ENCODE measurements around a stretch of chr14.

DNA sequence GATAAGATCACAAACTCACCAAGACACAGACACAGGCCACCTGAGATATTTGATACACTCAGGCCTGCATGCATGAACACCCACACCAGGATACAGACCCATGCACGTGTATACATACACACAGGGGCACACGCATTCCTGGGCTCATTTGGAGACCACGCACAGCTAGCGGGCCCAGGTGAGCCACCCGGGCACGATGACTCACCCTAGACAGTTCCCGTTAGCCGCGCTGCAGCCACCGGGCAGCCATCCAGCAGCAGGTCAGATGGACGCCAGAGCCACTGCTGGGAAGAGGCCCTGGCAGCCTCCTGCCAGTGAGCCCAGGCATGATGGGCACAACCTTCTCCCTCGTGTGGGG is 1.9 kb upstream of the AHNAK2 start:
- PRO-cap: no peak

- PRO-cap: no peak
Measured at GRCh38 chr14:105038565-105039230, 17.8 kb upstream of the CDCA4 start.

GRCh38 chr14:105087299-105088124 is 22.3 kb upstream of the GPR132 start:
- PRO-cap: no peak

GRCh38 chr14:105249555-105250281 is 1.4 kb downstream of the BTBD6 start:
- PRO-cap: no peak

- PRO-cap: no peak
Measured at GRCh38 chr14:105300260-105300461, 640 bp downstream of the BRF1 start.

DNA sequence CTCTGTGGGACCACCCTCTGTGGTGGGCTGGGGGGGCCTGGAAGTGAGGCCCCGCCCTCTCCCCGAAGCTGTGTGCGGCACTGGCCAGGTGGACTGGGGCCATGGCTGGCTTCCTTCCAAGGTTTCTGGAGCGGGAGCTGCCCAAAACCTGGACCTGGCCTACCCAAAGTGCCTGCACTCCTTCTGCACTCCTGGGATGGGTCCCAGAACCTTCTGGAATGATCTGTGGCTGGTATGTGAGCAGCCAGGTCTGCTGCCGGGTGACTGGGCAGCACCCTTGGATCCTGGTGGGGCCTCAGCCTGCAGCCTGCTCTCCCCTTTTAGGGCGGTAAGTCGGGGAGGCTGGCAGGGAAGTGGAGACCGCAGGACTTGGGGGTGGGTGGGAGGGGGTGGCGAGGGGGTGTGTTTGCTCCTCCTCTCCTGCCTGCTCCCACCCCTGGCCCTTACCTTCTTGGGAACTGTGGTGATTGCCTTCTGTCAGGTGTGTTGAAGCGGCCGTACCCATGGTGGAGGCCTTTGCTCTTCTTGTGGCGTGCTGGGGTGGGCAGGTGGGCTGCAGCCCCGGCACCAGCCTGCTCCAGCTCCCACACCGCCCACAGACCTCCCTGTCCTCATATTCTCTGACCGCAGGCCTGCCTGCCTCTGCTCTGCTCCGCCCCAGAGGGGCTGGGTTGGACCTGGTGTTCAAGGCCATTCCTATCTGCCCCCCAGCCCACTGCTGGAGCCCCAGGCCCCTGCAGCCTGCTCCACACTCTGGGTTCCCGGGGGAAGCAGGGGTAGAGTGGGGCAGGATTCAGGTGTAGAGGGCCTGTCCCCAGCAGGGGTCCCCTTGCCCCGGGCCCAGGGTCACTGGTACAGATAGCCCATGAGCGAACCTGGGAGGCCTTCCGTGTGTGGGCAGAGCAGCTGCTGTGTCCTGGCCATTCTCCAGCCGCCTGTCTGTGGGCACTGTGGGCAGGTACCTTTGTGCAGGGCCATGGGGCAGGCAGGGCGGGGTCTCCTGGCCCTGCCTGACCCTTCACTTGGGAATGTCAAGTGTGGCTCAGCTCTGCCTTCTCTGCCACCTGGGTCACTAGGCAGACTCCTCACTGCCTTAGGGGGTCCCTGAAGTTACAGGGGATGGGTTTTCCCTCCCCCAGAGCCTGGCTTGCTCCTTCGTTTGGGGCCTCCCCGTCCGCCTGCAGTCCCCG is 5.1 kb downstream of the TEDC1 start:
- PRO-cap: no peak

DNA sequence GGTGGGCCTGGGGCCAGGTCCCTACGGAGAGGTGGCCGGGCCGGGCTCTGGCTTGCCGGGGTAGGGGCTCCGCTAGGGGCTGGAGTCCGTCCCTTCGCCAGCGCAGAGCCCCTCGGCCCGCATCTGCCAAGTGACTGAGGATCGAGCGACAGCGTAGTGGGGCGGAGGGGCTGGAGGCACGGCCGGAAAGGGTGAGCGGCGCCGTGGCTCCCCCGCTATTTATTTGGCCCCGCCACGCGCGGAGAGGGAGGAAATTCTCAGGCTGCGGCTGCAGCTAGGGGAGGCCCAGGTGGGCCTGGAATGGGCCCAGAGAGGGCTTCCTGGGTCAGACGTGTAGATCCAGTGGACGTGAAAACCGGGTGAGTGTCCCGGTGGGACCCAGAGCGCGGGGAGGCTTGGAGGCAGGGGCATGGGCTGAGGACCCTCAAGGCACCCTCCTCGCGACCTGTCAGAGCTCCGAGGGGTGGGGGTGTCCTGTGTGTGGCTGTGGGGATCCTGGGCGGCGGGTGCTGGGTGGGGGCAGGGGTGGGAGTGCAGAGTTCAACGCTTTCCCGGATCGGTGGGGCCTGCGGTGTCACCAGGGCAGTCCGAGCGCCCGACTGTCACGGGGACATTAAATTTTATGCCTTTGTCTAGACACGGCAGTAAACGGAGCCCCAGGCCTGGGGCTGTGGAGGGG is 836 bp downstream of the TMEM121 start:
- PRO-cap: no peak

DNA sequence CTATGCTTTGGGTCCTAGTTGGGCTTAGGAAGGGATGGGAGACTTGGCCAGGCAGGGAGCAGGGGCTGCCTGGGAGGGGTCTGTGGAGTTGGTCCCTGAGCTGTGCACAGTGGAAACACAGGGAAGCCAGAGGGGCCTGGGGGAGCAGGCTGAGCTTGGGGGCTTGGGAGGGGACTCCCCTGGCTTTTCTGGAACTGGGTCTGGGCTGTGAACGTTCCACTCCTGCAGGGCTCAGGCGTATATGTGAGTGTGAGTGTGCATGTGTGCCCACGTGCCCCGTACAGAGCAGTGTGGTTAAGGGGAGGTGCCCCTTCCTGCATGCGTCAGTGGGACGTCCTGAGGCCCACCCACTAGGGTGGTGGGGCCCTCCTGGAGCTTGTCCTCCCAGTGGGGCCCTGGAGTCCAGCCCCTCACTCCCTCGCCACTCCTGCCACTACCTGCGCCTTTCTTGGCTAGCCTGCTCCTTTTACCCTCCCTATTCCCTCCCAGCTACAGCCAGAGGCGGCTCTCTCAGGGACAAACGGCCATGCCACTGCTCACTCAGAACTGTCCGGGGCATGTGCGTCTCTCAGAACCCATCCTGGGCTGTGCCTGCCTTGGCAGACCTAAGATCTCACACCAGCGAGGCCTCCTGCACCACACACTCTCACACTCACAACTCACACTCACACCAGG is 59.8 kb downstream of the TMEM121 start:
- PRO-cap: no peak

- PRO-cap: no peak
Measured at GRCh38 chr14:105648209-105648706, 121.9 kb downstream of the TMEM121 start.

- PRO-cap: no peak
Measured at GRCh38 chr14:105944826-105945324, 418.5 kb downstream of the TMEM121 start.

DNA sequence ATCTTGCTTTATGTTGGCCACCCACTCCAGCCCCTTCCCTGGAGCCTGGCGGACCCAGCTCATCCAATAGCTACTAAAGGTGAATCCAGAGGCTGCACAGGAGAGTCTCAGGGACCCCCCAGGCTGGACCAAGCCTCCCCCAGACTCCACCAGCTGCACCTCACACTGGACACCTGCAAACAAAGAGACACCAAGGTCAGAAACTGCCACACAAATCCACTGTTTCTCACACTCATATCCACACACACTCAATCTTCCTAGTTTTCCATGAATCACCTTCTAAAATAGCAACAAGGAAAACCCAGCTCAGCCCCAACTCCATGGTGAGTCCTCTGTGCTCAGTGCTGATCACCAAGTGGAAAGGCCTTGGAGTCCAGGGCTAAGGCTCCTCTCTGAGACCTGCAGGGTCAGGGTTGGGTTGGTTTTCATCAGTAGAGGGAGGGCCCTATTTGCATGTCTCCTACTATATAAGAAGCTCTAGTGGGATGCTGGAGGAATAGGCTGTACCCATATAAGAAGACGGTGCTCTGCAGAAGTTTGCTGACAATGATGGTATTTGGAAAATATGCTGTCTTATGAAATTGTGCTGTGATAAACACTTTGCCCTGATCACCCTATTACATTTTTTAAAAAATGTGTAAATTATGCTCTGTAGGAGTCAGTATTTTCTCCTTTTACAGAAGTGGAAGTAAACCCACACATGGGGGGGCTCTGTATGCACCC is 536.1 kb downstream of the TMEM121 start:
- PRO-cap: no peak

DNA sequence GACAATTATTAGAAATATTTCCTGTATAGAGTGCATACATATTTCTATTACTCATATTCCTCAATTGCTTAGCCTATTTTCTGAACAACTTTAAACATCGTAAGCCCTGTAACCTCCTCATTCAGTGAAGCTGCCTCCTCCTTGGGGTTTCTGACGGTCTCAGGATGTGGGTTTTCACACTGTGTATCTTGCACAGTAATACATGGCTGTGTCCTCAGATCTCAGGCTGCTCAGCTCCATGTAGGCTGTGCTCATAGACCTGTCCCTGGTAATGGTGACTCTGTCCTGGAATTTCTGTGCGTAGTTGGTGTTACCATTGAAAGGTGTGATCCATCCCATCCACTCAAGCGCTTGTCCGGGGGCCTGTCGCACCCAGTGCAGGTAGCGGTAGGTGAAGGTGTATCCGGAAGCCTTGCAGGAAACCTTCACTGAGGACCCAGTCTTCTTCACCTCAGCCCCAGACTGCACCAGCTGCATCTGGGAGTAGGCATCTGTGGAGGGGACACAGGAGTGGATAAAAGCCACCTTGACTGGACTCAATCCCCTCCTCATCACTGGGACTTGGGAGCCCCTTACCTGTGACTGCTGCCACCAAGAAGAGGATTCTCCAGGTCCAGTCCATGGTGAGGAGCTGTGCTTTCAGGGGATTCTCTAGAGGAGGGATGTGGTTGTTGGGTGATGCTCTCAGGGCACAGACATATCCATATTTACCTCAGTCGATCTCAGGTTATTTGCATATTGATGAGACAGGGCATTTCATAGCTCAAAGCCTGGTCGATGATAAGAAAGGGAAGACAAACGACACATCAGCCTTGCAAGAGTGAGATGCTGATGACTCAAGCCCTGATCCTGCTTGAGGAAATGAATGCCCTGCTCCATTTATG is 980.7 kb downstream of the TMEM121 start:
- PRO-cap: no peak

DNA sequence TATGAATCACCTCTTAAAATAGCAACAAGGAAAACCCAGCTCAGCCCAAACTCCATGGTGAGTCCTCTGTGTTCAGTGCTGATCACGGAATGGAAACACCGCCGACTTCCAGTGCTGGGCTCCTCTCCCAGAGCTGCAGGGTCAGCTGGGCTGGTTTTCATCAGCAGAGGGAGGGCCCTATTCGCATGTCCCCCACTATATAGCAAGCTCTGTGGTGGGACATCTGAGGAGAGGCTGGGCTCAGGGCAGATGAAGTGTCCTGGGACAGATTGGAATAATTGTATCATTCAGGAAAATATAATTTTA is 1117.1 kb downstream of the TMEM121 start:
- PRO-cap: no peak

- PRO-cap: no peak
Measured at GRCh38 chr14:106675335-106675768, 1149.0 kb downstream of the TMEM121 start.

DNA sequence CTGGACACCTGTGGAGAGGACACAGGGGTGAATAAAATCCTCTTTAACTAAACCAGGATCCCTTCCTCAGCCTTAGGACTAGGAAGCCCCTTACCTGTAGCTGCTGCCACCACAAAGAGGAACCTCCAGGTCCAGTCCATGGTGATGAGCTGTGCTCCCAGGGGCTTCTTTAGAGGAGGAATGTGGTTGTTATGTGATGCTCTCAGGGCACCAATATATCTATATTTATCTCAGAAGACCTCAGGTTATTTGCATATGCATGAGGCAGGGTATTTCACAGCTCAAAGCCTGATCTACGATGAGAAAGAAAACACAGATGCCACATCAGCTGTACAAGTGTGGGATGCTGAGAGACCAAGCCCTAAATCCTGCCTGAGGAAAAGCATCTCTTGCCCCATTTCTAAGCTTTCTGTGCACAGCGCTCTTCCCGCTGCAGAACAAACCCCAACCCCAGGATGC is 1236.0 kb downstream of the TMEM121 start:
- PRO-cap: no peak

DNA sequence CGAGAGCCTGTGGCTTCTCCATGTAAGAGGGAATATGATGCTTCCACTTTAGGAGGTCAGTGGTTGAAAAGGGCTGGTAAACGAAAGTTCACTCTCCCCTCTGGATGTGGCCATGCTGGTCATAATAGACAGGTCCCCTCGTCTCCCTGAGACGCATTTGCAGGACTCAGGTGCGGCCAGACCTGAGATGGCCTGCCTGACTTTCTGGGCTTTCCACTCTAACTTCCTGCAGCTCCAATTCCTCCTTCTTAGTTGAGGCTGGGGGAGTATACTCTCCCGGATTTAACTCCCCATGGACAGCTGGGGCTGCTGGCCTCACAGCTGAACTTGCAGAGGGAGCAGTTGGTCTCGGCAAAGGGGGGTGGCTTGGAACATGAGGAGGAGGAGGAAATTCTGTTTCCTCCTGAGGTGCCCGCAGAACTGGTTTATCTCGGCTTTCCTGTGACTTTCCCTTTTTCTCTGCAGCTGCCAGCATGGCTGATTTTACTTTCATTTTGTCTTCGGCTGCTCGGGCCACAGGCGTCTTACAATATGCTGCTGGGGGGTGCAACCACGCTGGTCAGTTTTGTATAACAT is 1317.4 kb downstream of the TMEM121 start:
- PRO-cap: no peak

- PRO-cap: no peak
Measured at GRCh38 chr14:106872311-106873445, 1346.3 kb downstream of the TMEM121 start.

Data from peritoneum (tissue), 1 donor.